Metastatic Liver Carcinoma in the Adrenal Gland (tissue), 2 donors: ENCODE results near the gene ZFAND6.

DNA sequence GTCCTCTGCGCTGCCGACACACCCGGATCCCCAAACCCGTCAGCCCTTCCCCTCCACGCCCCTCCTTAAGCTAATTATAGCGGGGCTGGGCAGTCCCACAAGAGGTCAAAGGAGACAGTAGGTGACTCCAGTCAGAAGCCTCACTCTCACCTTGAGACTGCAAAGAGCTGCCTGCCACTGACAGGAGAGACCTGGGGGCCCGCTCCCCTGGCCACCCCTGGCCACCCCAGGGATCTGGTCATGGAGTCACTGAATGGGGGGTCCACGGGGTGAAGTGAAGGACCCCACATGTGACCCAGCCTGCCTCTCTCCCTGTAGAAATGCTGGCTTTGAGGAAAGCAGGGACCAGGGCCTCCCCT lies 31.1 kb downstream of the ADAMTS7 start:
- PRO-cap, 2 experiments, result no peak in any of the 2 experiments

- PRO-cap, 2 experiments, result no peak in any of the 2 experiments
Measured at GRCh38 chr15:78898778-78899177, 26.1 kb downstream of the MORF4L1 start.

GRCh38 chr15:78951826-78952535 lies 7.1 kb upstream of the CTSH start:
- PRO-cap, 2 experiments, result no peak in any of the 2 experiments

- PRO-cap, 2 experiments, result no peak in any of the 2 experiments
Measured at GRCh38 chr15:78995601-78996346, 50.9 kb upstream of the CTSH start.

DNA sequence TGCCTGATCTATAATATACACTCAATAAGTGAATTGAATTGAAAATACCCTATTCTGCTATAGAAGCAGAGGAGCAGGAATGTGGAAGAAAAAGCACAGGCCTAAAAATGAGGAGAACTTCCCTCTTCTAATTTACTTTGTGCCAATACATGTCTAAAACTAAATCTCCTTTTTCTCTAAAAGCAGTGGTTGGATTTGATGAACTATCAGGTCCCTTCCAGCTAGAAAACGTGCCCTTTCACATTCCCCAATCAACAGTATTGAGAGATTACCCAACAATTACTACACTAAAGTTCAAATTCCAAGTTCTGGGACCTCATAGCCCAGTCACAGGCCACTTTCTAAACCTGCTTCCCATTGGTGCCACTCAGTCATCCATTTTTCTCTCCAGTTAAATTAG lies 223.9 kb downstream of the MINAR1 start:
- PRO-cap, 2 experiments, result peak in 2 of 2 experiments; most common minus-strand start position 232 of the sequence (in 1)

GRCh38 chr15:79989498-79990189 lies 18.6 kb upstream of the BCL2A1 start:
- PRO-cap, 2 experiments, result no peak in any of the 2 experiments

GRCh38 chr15:80059596-80060409 lies at the start of gene ZFAND6:
ZFAND6 (plus strand) TSS chr15:80059676.
- PRO-cap, 2 experiments, result peak in 2 of 2 experiments; most common plus-strand start chr15:80059676 (in 1); most common minus-strand start chr15:80059860 (in 1)

DNA sequence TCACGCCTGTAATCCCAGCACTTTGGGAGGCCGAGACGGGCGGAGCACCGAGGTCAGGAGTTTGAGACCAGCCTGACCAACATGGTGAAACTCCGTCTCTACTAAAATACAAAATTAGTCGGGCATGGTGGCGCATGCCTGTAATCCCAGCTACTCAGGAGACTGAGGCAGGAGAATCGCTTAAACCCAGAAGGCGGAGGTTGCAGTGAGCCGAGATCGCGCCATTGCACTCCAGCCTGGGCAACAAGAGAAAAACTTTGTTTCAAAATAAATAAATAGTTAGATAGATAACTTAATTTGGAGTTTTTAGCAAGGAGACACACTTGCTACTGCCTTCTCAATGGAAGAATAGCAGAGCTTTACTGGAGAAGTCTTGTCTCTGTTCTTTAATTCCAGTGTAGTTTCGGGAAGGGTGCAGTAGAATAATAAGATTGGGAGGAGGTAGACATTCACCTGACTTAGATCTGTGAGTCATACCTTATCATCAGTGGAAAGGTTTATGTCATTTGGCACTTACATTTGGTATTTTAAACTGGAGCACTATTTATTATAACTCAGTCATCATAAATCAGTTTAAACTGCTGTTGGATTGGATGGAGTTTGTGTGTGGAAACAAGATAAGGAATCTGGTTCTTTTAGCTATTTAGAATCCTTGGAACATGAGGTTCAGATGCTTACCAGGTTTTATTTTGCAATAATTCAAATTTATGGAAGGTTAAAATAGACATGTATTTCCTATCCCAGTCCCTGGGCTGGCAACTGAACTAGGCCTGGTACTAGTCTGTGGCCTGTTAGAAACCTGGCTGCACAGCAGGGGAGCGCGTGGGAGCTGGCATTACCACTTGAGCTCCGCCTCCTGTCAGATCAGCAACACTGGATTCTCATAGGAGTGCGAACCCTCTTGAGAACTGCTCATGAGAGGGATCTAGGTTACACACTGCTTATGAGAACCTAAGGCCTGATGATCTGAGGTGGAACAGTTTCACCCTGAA lies 34.3 kb downstream of the ZFAND6 start:
- PRO-cap, 2 experiments, result no peak in any of the 2 experiments

DNA sequence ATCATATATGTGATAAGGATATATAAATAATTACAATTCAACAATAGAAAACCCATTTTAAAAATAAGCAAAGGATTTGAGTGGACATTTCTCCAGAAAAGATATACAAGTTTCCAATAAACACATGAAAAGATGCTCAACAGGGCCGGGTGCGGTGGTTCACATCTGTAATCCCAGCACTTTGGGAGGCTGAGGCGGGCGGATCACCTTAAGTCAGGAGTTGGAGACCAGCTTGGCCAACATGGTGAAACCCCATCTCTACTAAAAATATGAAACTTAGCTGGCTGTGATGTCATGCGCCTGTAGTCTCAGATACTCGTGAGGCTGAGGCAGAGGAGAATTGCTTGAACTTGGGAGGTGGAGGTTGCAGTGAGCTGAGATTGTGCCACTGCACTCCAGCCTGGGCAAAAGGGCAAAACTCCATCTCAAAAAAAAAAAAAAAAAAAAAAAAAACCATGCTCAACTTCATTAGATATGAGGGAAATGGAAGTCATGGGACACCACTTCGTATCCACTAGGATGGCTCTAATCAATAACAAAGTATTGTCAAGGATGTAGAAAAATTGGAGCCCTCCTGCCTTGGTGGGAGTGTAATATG lies 25.5 kb upstream of the FAH start:
- PRO-cap, 2 experiments, result no peak in any of the 2 experiments

DNA sequence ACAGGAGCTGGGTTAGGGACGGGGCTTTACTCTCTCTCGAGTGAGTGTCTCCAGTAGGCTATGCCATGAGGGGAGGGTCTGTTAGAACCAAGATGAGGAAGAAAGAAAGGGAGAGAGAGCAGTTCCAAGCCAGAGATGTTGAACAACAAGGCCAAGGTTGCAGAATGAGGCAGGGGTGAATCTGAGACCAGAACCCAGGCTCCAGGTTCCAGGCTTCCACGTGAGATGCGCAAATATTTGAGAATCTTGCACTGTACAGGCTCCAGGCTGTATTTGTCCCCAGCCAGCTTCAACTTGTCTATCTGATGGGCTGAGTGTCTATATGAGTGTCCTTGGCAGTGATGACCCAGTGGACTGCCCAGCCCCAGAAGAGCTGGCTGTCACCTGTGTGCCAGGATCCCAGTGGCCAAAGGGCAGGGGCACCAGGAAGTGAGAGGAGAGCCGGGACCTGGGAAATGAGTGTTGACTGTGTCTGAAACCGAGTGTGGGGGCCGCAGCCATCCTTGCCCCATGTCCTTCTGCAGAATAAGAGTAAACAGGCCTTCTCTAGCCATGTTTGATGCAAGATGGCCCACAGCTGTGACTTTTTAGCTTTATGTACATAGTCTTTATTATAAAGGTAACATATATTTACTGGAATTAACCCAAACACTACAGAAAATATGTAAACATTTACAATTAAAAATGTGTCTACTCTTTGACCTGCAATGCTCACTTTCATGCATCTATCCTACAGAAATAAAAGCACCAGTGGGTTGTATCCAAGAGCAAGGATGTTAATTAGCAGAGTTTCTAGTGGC lies 10.4 kb downstream of the FAH start:
- PRO-cap, 2 experiments, result no peak in any of the 2 experiments

GRCh38 chr15:80177217-80177943 lies 24.6 kb downstream of the FAH start:
- PRO-cap, 2 experiments, result no peak in any of the 2 experiments

- PRO-cap, 2 experiments, result no peak in any of the 2 experiments
Measured at GRCh38 chr15:80252646-80253045, 633 bp upstream of the CTXND1 start.

DNA sequence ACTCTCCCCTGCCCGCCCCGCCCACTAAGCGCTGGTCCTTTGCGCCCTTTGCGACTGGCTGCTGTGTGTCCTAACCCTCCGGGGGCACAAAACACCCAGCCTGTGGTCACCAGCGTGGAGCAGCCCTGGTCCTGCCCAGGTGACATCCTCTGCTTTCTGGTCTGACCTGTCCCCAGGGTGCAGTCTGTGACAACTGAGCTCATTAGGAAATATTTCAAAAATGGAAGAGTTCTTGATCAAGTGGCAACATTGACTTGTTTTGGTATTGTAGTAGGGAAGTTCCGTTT lies 760 bp downstream of the ARNT2 start:
- PRO-cap, 2 experiments, result no peak in any of the 2 experiments

GRCh38 chr15:80550101-80550835 lies 144.8 kb upstream of the ABHD17C start:
- PRO-cap, 2 experiments, result no peak in any of the 2 experiments

- PRO-cap, 2 experiments, result no peak in any of the 2 experiments
Measured at GRCh38 chr15:80635778-80636279, 59.3 kb upstream of the ABHD17C start.

- PRO-cap, 2 experiments, result no peak in any of the 2 experiments
Measured at GRCh38 chr15:80981761-80982205, 7.8 kb downstream of the MESD start.

DNA sequence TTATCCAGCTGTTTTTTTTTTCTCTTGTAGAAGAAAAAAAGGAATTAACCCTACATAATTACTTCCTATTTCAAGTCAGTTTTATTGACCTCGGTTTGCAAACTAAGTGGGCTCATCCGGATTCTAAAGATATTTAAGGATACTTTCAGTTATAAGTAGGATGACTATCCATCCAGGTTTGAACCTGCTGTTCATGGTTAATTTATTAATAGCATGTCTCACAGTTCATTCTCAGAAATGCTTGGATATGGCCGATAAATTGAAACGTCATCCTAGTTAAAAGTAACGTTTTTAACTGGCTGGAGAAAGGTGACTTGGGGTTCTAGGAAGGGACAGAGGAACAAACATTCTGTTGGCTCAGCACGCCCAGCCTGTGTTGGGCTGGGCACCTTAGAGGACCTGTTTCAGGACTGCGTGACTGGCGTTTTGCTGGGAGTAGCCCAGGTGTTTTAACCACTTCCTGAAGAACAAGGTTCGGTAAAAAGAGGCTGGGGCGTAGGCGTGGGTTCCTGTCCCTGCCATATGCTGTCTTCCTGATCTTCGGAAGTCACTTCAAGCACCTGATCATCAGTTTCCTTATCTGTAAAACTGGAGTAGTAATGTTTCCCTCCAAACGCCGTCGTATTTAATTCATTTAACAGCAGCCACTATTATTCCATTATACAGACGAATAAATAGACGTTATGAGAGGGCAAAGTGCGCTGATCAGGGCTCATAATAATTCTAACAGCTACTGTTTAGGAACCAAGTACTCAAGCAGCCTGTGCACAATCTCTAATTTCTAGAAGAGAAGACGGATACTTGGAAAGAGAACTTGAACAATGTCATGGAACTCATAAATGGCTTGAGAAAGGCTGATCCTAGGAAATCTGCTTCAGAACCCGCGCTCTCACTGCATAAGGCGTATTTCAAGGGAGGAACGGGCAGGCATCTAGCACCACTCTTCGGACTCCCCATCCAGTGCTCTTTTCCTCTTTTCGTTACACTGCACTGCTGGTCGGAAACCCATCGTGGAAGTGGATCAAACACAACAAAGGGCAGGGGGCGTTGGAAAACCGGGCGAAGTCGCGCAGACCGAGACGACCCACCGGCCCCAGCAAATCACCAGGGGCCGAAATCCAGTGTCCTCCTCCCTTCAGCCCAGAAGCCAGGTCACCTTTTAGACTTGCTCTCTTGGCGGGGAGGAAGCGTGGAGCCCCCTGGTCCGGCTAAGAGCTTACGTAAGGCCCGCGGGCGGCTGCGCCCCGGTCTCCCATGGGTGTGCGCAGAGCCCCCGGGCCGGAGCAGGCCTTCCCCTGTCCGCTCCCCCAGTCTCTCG lies 856 bp upstream of the TLNRD1 start:
- PRO-cap, 2 experiments, result peak in 2 of 2 experiments; most common plus-strand start position 897 of the sequence (in 1)

DNA sequence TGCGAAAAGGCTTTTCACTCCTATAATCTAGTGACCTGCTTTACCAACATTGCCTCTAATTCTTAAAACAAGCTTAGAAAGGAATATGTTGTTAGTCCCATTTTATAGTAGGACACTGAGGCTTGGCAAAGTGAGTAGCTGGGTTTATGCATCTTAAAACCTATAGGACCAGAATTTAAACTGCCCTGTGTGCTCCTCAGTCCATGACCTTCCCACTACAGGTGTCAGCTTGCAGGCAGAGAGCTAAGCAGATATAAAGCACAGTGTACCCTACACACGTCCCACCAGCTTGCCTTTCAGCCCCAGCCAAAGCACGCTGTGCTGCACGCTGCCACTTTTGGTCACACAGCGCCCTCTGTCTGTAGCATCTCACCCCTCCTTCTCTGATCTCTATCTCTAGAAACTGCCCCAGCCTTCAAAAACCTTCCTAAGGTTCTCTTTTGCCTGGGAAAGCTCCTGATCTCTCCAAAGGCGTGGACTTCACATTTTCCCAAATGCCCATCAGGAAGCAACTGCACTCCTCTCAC lies 57.6 kb downstream of the STARD5 start:
- PRO-cap, 2 experiments, result no peak in any of the 2 experiments

DNA sequence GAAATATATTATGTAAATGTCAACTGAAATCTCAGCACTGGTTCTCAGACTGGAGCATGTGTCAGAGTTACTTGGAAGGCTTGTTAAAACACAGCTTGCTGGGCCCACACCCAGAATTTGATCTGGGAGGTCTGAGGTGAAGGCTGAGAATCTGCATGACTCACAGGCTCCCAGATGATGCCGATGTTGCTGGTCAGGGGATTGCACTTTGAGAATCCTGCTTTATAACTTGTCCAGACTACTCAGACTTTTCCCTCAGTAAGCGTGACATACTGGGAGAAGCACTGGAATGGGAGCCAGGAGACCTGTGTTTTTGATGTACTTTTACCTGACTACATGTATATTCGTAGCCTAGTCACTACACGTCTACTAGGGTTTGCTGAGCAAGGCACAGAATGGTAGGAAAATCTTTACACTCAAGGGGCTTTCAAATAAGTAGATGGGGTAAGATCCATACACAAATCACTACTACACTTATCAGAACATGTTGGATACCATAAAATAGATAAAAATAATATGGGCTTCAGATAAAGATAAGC lies 77.1 kb upstream of the MEX3B start:
- PRO-cap, 2 experiments, result no peak in any of the 2 experiments

- PRO-cap, 2 experiments, result no peak in any of the 2 experiments
Measured at GRCh38 chr15:82354657-82354931, 5.3 kb upstream of the GOLGA6L10 start.